Mesenchymal stem cell of adipose (primary cell): ENCODE measurements around the genes NCCRP1 and ZFP36.

GRCh38 chr19:38702880-38703146, 41.5 kb downstream of the CAPN12 start:
- CAGE, long polyA plus RNA, result no peak

DNA sequence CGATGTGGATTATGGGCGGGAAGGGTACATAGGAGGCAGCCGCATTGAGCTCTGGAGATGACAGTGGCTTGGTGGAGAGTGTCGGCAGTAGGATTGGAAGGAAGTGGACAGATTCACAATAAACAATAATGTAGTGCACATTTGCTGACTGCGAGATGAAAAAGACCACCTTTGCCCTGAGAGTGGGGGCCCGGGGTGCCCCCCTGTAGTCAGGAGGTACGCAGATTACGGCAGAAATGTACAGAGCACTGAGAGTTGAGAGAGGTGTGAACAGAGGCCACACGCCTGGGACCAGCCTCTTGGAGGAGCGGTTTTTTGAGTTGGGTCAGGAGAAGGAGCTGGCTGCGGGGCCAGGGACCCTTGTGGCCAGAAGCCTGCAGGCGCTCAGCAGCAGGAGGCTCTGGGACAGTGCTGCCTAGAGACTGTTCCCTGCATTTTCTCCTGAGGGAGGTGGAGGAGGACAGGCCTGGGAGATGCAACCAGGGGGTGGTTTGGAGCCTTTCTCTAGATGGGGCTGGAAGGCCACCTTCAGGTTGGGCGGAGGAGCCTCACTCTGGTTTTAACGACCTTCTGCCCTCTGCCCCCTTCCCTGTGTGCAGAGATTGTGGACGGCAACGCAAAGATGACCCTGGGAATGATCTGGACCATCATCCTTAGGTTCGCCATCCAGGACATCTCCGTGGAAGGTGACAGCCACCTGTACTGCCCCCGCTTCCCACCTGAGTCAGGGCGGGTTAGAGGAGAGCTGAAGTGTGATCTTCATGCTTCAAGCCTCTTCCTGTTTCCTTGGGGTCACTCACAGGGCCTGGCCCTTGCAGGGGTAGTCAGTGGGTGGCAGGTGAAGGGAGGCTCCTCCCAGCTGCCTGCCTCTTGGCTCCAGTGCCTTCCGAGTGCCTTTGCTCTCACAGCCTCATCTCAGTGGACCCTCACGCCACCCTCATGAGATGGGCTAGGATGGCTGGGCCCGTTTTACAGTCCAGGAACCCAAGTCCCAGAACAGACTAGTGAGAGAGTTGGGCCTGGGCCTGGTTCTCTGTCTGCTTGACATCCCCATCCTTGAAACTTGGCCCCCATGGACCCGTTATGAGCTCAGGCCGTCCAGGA, 39.6 kb downstream of the CAPN12 start:
- CAGE, long polyA plus RNA, result no peak

GRCh38 chr19:38716473-38717643, 27.4 kb downstream of the CAPN12 start:
- CAGE, long polyA plus RNA, result no peak

DNA sequence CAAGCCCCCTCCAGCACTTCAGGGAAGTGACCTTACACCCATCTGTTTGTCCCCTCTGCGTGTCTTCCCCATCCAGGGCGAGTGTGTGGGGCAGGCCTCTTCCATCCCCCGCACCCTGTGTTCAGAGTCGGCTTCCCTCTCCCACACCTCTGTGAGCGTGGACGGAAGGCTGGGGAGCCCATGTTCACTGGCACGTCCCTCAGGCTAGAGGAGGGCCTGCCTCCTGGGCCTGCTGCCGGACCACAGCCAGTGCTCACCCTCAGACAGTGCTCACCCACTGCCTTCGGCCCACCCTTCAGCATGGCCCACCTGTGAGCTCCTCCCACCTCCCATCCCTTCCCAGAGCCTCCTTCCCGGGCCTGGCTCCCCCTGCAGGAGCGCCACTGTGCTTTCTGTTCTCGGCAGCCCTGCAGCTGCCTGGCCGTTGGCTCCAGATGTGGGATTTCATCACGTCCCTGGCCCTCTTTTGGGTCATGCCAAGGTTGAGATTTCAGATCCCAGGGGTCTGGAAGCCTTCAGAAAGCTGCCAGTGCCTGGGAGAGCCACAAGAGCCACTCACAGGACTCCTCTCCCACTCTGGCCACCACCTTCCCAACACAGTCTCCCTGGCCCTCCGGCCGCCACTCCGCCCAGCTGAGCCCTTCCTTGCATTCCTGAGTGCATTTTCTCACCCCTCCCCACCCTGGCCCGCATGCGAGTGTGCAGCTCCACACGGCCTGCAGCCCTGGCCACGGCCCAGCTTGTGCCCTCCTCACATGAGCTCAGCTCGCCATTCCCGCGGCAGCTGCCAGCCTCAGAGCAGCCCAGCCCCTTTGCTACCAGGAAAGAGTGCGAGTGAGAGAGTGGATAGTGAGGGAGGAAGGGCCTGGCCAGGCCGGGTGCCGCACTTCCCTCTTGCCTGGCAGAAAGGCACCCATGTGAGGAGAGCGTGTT, 25.3 kb downstream of the CAPN12 start:
- CAGE, long polyA plus RNA, result no peak

DNA sequence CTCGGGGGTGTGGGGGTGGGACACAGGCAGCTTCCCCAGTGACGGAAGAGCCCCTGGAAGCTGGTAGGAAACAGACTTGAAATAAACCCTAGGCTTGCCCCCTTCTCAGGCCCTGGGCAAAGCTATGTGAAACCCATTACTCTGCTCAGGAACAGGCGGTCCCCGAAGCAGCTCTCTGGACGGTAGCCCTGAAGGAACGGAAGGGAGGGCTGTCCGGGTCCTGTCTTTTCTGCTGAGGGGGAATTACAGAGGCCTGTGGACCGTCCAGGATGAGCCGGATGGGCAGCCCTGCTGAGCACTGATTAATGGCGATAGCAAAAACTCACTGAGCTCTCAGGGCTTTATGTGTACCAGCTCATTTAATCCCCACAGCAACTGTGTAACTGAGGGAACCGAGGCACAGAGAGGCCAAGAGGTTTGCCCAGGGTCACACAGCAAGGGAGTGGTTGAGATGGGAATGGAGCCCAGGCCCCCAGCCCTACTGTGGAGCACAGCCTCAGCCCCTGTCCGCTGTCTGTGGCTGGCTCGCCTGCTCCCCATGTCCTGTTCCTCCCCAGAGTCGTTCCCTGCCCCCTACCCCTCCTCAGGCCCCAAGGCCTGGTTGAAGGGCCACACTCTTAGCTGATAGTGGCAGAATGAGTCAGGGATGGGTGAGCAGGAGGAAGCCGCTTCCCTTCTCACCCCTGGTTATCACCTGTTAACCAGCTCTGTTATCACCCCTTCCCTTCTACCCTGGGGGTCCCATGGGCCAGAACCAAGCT, 21.4 kb downstream of the CAPN12 start:
- CAGE, long polyA plus RNA, result no peak

GRCh38 chr19:38735798-38736475, 8.3 kb downstream of the CAPN12 start:
- CAGE, long polyA plus RNA, result no peak

- CAGE, long polyA plus RNA, result no peak
Observed at GRCh38 chr19:38801265-38801645, 11.5 kb downstream of the LGALS4 start.

DNA sequence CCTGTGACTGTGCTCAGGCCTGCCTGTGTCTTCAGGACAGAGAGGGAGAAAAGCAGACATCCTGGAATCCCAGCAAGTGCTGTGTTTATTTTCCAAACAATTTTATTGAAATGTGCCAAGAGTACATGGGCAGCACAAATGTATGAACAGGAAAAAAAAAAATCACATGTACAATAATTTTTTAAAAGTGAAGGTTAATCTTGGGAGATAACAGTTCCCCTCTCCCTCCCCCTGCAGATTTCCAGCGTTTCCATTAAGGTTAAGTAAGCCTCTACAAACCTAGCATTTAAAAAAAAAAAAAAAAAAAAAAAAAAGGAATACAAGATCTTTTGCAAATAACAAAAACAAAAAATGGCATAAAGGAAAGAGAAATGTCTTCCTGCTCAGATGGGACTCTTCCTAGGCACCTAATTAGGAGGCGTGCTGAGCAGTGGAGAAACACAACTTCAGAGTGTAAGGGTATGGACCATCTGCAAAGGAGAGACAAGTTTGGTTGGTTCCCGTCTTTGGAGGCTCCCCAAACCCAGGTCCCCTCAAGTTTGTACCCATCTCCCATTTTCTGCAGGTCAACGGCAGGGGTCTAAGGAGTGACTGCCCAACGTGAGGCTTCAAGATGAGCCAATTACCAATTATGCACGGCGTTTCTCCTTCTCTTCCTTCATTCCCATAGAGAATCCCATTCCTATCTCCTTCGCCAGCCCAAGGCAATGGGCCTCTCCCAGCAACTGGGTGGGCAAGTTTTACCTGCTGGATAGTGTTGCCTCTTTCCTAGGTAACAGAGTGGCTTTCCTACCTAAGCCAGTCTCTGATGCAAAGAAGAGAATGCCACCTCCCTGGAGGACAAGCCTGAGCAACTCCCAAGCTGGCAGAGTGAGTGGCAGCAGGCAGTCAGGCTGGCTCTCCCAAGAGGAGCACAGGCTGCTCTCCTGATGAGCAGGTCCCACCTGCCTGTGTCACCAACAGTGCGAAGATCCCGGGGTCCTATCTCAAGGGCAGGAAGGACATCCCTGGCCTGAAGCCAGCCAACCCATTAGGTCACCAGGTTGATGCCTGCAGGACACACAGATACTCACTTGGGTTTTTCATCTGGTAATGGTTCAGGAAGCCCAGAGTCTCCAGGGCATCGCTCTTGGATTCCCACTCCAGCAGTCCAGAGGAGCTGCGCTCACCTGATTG, 5.1 kb upstream of the ECH1 start:
- CAGE, long polyA plus RNA, result no peak

GRCh38 chr19:38851075-38851696, 1.4 kb upstream of the HNRNPL start:
- CAGE, long polyA plus RNA, result no peak

GRCh38 chr19:38893225-38894356, 5.8 kb downstream of the SIRT2 start:
- CAGE, long polyA plus RNA, result no peak

GRCh38 chr19:39156268-39157124, 30.9 kb downstream of the PAK4 start:
- CAGE, long polyA plus RNA, result no peak

- CAGE, long polyA plus RNA, result no peak
Observed at GRCh38 chr19:39196862-39197398, at the start of gene NCCRP1. NCCRP1 (plus strand) TSS chr19:39196964.

- CAGE, long polyA plus RNA, result no peak
Observed at GRCh38 chr19:39342879-39343289, 663 bp downstream of the SAMD4B start.

DNA sequence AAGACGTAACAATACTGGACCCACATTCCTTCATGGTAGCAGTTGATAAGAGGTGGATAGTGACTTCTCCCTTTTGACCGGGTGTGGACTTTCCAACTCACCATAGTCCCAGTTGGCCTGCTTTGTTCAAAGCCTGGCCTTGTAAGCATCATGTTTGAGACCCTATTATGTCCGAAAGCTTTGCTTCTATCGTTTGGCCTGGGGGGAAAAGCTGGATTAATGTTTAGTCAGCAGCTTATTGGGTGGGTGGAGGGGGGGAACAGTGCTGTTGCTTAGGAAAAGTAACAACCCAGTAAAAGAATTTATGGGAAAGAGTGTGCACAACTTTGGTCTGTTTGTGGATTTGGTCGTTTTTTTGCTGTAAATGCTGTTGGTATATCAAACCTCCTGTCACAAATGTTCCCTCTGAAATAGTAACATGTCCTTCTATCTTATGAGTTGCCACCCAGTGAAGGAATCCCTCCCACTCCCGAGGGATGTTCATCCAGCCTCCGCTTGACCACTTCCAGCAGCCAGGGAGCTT, 10.4 kb downstream of the SAMD4B start:
- CAGE, long polyA plus RNA, result no peak

- CAGE, long polyA plus RNA, result no peak
Observed at GRCh38 chr19:39406028-39406964, at the start of gene ZFP36. ZFP36 (plus strand) TSS chr19:39406847.

GRCh38 chr19:39409304-39409904, 2.8 kb downstream of the ZFP36 start:
- CAGE, long polyA plus RNA, result no peak

DNA sequence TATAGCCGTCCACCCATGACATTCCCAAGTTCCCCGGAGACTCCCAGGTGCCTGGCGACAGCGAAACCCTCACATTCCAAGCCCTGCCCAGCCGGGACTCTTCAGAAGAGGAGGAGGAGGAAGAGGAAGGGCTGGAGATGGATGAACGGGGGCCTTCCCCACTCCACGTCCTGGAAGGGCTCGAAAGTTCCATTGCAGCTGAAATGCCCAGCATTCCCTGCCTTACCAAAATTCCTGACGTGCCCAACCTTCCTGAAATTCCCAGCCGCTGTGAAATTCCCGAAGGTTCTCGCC, 10.2 kb downstream of the PLEKHG2 start:
- CAGE, long polyA plus RNA, result no peak

DNA sequence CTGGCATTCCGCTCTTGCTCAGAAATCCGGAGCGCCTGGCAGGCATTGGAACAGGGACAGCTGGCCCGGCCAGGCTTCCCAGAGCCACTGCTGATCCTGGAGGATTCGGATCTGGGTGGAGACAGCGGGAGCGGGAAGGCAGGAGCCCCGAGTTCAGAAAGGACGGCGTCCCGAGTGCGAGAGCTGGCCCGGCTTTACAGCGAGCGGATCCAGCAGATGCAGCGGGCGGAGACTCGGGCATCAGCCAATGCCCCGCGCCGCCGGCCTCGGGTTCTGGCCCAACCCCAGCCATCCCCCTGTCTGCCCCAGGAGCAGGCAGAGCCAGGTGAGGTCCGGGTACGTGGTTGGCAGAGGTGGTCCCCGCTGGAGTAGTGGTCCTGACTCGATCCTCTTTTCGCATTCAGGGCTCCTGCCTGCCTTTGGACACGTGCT, 10.9 kb downstream of the PLEKHG2 start:
- CAGE, long polyA plus RNA, result no peak

GRCh38 chr19:39467534-39467977, 13.1 kb upstream of the TIMM50 start:
- CAGE, long polyA plus RNA, result no peak

DNA sequence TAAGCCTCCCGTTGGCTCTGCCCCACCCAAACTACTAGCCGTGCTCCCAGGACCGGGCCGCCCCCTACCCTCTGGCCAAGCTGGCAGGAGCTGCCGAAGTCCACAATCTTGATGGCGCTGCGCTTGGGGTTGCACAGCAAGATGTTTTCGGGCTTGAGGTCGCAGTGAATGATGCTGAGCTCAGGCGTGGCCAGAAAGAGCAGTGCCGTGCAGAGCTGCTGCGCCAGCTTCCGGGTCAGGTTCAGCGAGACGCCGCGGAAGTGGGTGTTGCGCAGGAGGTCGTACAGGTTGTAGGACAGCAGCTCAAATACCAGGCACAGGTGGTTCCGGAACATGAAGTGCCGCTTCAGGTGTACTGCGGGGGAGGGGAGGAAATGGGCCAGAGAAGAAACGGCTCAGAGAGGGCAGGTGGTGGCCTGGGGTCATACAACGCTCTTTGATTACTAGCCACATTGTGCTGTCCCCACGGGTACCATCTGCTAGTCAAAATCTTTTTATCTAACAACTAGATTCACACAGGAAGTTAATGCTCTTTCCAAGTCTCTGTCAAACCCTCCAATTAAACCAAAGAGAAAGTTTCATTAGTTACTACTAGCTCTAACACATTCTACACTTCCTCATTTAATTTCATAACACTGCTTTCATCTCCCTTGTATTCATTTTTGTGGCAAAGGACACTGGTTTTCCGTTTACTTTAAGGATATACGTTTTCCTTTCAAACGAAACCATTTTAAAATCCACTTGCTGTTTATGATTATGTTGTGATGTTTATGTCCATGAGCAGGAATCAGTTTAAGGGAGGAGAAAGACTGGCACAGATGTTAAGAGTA, 5.5 kb downstream of the DYRK1B start:
- CAGE, long polyA plus RNA, result no peak